Foreskin fibroblast (primary cell): Measurements from ENCODE around the gene LMAN1.

DNA sequence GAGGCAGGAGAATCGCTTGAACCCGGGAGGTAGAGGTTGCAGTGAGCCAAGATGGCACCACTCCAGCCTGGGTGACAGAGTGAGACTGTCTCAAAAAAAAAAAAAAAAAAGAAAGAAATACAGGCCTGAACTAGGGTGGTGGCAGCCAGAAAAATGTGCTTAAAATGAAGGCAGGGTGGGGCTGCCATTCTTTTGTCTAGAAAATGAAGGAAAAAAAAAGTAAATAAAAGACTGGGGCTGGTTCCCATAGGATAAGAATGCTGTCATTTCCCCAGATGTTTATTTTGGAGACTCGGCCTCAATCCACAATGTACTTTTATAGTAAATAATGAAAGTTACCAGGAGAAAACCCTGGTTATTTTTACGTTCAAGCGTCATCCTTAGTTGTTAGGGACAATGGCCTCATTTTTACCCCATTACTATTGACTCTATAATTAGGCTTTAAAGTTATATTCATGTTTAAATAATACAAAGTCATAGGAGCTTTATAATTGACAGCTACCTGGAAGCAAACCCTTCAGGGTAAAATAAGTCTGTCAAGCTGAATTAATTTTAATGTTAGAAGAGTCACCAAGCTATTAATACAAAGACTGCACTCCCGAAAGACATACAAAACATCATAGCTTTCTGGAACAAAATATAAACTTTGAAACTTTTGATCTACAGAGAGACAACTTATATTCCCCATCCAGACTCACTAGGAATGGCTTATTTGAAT, 58.7 kb downstream of the ATP8B1 start:
- RRBS = no CpG with 5 or more reads among the region's 6 CpGs

- RRBS = no CpG with 5 or more reads among the region's 5 CpGs
These were observed 9.5 kb downstream of the ATP8B1 start for GRCh38 chr18:57793397-57794275.

- RRBS = no CpG with 5 or more reads among the region's 5 CpGs
These were observed 188.7 kb downstream of the NEDD4L start for GRCh38 chr18:58232659-58233147.

- RRBS = 95% methylated on average over 8 of the region's 24 CpGs
These were observed 285.0 kb downstream of the NEDD4L start for GRCh38 chr18:58328870-58329519.

- RRBS = no CpG with 5 or more reads among the region's 11 CpGs
These were observed 212.0 kb downstream of the ALPK2 start for GRCh38 chr18:58416624-58417601.

GRCh38 chr18:58538500-58539146, 90.3 kb downstream of the ALPK2 start:
- RRBS = no CpG with 5 or more reads among the region's 5 CpGs

DNA sequence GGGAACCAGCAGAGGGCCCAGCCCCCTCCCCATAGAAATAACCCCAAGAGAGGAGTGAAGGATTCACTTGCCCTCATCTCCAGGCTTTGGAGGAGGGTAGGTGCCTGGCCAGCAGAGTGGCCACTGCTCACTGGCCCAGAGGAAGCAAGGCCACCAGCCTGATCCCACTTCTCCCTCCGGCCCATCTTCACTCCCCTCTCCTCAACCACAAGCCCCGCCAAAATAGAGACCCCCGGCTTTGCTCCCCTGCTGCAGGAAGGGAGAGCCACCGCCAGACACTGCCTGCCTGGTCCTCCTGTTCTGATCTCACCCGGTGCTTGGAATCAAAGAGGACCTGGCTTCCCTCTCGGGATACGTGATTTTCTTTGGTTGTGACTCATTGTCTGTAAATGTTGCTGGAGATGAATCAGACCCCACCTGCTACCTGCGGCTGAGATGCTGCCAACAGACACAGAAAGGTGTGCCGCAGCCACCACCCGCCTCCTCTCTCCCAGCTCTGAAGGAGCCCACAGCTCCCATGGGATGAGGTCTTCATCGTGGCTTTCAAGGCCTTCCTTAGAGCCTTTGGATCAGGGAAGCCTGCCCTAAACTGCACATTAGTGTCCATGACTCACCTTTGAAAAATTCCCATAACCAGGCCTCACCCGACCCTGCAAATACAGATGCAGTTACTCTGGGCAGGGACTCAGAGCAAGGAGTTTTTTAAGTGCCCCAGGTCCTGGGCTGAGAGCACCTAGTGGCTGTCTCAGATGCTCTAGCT, 79.5 kb upstream of the ZNF532 start:
- RRBS = 50% methylated on average over 3 of the region's 12 CpGs

GRCh38 chr18:58859147-58859463, 5.6 kb upstream of the ZNF532 start:
- RRBS = no CpG with 5 or more reads among the region's 2 CpGs

DNA sequence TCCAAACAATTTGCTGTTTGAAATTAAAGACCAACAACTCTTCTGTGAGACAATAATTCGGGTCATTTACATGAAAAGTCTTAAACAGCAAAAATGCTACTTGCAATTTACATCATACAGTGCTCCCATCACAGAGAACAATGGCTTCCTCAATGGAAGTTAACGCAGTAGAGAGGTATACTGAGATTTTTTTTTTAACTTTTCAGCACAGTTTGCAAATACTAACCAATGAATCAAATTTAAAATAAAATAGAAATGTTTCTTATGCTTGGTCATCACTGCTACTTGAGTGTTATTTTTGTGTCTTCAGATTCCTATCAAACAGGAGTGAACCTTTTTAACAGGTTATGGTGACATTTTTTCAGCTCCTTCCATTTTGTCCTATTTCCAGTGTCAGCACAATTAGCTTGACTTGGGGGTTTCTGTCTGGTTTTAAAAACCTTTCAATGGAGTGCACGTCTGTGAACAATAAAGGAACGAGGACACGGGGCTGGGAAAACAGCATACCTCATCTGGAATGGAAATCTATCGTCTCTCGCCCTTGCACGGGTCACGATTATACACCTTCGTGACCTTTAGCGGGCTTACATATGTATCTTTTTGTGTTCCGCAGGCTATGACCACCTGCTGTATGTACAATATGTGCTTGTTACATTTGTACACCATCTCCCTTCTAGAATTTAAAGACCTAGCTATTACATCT, 2.5 kb upstream of the ZNF532 start:
- RRBS = no CpG with 5 or more reads among the region's 12 CpGs

DNA sequence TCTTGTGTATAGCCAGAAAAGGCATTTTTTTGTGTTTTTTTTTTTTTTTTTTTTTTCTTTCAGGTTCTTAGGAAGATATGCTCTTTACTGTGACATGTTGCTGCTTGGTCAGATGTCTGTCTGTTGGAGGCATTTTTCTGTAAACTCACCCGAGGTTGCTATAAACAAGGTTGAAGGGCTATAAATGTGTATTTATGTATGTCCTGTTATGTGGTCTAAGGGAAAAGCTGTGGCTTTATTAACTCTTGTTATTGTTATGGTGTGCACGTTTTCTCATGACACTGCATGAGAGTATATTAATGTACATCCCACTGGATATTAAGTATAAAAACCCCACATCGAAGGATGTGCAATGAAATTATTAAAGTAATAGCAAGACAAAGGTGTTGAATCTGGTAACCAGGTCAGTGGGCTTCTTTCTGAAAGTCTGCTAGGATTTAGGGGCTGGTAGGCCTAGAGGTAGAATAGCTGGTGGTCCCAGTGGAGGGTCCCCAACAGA, 102.1 kb downstream of the ZNF532 start:
- RRBS = no CpG with 5 or more reads among the region's 3 CpGs

GRCh38 chr18:58970964-58971517, 106.4 kb downstream of the ZNF532 start:
- RRBS = no CpG with 5 or more reads among the region's 12 CpGs

DNA sequence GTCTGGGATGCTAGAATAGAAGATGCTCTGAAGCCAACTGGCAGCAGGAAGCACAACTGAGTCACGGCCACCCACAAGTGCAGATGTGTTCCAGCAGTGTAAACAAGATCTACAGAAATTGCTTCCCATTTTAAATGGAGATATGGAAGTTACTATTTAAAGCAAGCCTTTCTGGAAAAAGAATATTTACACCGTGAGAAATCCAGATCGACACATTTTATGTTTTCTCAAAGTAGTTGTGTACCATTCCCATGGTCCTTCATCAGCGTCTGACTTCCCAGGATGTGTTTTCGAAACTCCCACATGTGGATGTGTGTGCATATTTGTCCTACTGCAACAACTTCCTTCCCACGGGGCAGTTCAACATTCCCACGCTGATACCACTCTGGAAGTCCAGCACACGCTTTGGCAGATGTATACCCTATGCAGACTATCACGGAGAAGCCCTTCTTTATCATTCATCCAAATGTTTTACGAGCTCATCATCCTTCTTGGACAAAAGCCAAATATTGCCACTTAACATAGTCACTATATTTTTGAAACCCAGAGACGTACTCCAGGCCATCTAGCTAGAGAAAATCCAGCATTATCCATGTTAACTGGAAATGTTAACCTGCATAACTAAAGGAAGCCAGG, 131.3 kb downstream of the ZNF532 start:
- RRBS = no CpG with 5 or more reads among the region's 11 CpGs

GRCh38 chr18:59026779-59027543, 112.7 kb upstream of the SEC11C start:
- RRBS = no CpG with 5 or more reads among the region's 14 CpGs

DNA sequence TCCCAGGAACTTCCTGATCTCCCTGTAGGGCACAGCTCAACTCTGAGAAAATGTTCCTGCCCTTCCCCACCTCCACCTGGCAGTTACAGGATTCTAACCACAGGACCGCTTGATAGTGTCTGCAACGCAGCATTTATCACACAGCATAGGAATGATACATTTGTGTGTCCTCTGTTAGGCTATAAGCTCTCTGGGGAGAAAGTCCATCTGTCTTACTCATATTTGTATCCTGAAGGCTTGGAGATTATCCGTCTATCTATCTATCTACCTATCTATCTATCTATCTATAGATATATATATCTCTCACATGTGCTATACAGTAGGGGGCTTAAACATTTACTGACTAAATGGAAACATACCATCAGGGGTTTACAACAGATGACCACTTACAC, 6.4 kb downstream of the LMAN1 start:
- RRBS = no CpG with 5 or more reads among the region's 3 CpGs

GRCh38 chr18:59358225-59359320, at the start of gene LMAN1:
Gene LMAN1 (minus strand): TSS chr18:59359265.
- RRBS = 2% methylated on average over 11 of the region's 59 CpGs

GRCh38 chr18:59469400-59469889, 110.4 kb upstream of the LMAN1 start:
- RRBS = no CpG with 5 or more reads among the region's 13 CpGs

- RRBS = no CpG with 5 or more reads among the region's 7 CpGs
These were observed 150.9 kb upstream of the LMAN1 start for GRCh38 chr18:59509747-59510502.

GRCh38 chr18:59846959-59847637, 52.7 kb upstream of the PMAIP1 start:
- RRBS = no CpG with 5 or more reads among the region's 9 CpGs

DNA sequence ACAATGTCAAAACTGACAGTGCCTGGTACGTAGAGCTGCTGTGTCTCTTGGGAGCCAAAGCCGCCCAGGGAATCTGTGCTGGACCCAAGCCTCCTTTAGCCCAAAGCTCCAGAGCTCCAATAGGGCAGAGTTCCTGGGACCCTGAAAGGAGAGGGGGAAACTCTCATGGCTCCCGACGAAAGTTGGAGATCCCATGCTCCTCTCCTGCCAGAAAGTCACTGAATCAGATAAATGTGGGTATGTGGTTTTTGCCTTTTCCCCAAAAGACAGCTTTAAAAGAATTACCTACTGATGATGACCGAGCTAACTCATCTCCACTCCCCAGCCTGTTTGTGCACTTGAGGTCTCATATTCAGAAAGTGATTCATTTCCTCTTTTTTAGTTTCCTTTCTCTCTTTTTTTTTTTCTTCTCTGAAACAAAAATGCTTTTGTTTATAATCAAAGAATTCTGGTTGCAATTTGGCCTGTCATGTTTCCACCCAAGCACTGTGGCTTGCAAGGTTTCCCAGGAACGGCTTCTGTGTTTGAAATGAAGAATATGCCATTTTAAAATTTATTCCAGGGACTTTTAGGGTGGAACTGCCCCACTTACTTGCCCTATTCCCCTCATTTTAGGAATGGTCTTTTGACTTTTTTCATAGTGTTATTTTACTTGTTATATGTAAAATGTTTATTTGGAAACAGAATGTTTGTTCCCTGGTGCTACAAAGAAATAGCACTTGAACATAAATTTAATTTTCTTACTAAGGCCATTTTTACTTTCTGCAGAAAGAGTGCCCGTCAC, 14.0 kb upstream of the PMAIP1 start:
- RRBS = no CpG with 5 or more reads among the region's 7 CpGs

DNA sequence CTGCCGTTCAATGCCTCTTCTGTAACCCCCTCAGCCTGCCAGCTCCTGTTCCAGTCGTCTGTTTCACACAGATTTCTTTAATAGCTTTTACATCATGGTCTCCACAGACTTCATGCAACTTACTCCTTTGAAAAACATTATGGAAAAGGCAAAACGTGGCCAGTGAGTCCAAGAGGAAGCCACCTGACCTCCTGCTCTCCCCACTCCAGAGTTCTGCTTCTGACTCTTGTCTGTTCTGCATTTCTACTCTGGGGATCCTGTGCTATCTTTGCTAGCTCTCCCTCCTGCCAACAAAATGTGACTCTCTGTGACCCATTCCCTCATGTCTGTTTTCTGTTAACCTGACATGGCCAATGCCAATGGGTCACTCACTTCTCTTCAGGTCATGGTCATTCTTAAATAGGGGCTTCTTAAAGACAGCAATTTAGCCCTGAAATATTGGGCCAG, 210.2 kb downstream of the CDH20 start:
- RRBS = no CpG with 5 or more reads among the region's 3 CpGs